Osteocyte (in vitro differentiated cells): ENCODE measurements around the gene ZDHHC22.

GRCh38 chr14:76920442-76921107, 94.4 kb downstream of the LRRC74A start:
- PRO-cap: bidirectional peak, plus-strand start at chr14:76920523, minus-strand start at chr14:76920530

DNA sequence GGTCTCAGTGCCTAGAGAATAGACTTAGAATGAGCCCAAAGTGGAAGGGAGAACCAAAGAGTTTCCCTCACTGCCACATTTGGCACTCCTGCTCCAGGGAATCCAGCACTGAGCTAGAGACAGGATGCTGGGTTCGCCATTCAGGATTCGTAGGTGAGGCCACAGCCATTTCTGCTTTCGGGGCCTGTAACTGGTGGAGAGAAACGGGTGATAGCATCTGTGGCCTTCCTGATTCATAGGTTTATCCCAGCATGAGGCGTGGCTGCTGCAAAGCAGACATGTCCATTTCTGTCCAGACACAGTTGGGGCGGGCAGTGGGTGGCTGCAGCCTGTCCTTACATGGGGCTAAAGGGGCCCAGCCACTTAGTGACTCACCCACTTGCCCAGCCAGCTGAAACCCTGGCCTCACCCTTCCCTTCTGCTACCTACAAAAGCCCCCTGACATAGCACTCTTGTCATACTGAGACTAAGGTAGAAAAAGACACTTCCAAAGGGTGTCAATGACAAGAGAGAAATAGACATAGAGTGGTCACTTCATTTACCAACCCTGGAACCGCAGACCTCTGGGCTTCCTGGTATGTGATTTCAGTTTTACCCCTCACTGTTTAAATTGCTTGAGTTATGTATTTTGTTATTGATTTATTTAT, 69.2 kb downstream of the IRF2BPL start:
- PRO-cap: no peak

DNA sequence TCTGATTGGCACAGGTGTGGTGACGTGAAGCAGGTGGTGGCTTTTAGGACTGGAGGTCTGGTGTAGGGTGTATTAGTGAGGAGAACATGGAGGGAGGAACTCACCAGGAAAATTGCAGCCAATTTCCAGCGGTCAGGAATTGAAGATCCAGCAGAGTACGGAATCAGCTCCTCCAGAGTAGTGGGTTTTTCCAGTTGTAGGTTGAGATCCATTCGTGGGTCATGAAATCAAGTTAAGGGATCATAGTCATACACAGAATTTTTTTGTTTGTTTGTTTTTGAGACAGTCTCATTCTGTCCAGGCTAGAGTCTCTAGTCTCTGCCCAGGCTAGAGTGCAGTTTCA, 68.3 kb downstream of the IRF2BPL start:
- PRO-cap: no peak

GRCh38 chr14:77032501-77033258, 4.2 kb upstream of the IRF2BPL start:
- PRO-cap: bidirectional peak, plus-strand start at chr14:77033031, minus-strand start at chr14:77032868; bidirectional peak, plus-strand start at chr14:77033079, minus-strand start at chr14:77033089

- PRO-cap: no peak
Observed at GRCh38 chr14:77075981-77076933, 21.8 kb upstream of the CIPC start.

GRCh38 chr14:77122591-77122959, 19.0 kb downstream of the ZDHHC22 start:
- PRO-cap: no peak

DNA sequence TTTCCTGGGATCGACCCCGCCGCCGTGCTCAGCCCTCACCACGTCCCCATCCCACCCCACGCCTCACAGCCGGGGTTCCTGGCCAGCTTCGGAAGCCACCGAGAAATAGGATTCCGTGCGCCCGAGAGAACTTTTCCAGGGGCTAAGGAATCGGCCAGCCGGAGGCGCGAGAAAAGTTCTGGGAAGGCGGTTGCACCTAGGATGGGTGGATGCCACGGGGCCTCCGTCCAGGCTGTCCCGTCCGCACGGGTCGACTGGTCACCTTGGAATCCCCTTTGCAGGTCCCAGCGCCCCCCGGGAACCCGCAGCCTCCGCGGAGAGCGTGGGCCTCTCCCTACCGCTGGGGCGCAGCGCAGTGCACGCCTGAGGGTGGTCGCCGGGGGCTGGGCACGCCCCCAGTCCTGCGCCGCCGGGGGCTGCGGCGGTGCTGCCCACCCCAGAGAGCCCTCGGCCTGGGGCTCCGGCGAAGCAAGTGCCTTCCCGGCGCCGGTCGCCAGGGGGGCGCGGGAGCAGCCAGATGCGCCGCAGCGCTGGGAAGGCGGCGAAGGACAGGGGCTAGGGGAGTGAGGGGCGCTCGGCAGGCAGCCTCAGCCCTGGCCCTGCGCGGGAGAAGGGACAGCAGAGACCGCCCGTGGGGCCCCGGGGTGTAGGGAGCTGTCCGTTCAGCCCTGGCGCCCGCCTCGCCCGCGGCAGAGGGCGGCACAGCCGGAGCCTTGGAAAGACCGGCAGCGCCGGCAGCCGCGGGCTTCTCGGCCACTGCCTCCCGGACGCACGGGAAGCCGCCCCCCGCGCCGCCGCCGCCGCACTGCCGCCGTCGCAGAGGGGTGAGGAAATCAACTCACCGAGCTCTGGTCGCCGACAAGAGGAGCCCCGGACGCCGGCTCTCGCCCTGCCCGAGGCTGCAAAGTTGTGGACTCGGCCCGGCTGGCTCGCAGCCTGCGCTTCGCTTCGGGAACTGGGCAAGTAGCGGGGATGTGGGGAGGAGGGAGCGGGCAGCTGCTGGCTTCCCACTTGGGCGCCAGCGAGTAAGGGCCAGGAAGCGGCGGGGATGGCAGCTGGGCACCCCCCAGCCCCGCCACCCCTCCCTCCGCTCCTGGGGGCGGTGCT, at the start of gene ZDHHC22:
Gene ZDHHC22 (minus strand): TSS at position 1,031 of the 1,107 bp plus-strand sequence.
- PRO-cap: no peak

DNA sequence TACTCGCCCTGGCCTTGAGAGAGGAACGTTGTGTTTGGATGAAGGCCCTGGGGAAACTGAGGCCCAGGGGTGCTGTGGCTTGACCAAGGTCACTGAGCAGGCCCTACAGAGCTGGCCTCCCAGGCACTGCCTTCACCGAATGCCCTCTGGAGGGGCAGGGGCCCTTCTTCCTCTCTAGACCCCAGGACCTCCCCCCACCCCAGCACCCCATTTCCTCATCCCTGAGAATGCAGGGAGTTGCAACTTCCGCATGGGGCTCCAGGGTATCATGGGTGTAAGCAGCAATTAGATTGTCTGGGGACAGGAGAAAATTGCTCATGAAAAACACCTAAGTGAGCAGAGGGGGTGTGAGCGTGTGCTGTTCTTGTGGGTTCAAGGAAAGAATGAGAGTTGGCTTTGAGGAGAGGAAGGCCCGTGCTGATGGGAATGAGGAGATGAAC, 872 bp downstream of the TMEM63C start:
- PRO-cap: no peak

- PRO-cap: no peak
Observed at GRCh38 chr14:77276330-77276964, 5.4 kb upstream of the NGB start.

- PRO-cap: no peak
Observed at GRCh38 chr14:77307027-77307426, 13.7 kb downstream of the POMT2 start.

DNA sequence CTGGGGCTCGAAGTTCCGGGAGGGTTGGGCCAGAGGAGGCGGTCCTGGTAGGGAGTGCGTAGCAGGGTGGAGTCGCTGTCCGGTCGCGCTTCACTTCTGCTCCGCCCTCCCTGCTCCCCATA, 373 bp downstream of the GSTZ1 start:
- PRO-cap: bidirectional peak, plus-strand start at position 54 of the sequence, minus-strand start outside the sequence

- PRO-cap: no peak
Observed at GRCh38 chr14:77542190-77543287, 43.9 kb upstream of the ISM2 start.

- PRO-cap: no peak
Observed at GRCh38 chr14:77589130-77589329, 27.4 kb downstream of the SPTLC2 start.

- PRO-cap: no peak
Observed at GRCh38 chr14:77981599-77981921, 181.7 kb downstream of the ADCK1 start.

DNA sequence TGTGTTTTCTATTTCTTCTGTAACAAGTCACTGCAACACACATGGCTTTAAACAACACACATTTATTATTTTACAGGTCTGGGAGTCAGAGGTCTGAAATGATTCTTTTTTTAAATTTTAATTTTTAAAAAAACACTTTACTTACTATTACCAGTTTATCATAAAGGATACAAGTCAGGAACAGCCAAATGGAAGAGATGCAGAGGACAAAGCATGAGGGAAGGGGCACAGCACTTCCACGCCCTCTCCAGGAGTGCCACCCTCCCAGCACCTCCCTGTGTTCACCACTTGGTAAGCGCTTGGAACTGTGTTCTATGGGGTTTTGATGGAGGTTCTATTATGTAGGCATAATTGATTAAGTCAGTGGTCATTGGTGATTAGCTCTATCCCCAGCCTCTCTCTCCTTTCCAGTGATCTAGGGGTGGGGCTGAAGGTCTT, 69.7 kb upstream of the NRXN3 start:
- PRO-cap: no peak

DNA sequence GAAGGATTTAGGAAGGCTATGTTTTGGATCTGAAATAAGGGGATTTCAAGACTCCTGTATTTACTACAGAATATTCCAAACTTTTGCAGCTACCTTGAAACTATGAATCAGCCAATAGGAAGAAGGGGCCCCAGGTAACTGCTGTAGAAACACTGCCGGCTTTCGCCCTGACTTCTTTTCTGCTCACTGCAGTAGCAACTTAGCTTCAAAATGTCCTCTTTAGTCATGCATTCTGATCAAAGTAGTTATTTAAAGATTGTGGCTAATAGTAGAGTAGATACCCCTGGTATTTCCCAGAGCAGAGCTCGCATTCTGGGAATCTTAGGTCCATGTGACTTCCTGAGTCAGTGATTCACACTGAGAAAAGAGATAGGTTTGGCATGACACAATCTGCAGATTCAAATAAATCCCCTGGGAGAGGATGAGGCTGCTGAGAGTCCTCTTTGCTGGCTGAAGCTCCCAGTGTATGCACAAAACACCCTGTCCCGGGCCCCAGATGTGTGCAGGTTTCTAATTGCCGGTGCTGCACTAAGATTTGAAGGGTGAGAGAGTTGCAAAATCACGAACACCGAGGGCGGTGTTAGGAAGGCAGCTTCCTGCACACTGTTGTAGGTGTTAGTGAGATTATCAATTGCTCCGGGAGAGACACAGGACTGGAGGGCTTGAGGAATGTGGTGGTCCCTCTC, 233.1 kb downstream of the NRXN3 start:
- PRO-cap: no peak

GRCh38 chr14:78645056-78645465, 474.9 kb downstream of the NRXN3 start:
- PRO-cap: no peak

- PRO-cap: no peak
Observed at GRCh38 chr14:78709722-78710734, 539.9 kb downstream of the NRXN3 start.

DNA sequence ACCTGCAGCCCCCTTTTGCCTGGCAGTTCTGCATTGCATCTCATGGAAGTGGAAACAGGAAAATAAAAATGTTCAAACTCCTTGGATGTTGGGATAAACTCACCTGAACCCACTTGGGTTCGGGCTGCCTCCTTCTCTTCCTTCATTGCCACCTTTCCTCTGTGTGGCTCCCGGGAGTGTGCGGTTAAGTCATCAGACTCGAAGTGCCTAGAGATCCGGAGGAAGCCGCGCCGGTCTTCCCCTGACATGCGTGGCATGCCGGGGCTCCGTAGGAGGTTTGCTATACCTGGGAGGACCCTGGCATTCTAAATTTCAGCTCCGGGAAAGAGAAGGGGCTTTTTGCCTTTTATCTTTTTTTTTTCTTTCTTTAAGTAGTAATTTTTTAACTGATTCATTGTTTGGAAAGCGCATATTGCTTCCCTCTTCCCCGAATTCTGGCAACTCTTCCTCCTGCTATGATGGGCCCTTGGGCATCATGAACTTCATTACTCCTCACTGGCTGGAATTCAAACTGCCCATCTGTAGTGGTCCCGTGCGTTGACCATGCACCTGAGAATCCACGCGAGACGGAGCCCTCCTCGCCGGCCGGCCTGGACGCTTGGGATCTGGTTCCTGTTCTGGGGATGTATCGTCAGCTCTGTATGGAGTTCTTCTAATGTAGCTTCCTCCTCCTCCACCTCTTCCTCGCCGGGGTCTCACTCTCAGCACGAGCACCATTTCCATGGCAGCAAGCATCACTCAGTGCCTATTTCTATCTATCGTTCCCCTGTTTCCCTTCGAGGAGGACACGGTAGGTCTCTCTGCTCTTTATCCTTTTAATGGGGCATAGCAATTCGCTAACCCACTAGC, 931.3 kb downstream of the DIO2 start:
- PRO-cap: no peak

GRCh38 chr14:79824961-79825673, 386.2 kb downstream of the DIO2 start:
- PRO-cap: no peak